LHCN-M2 (cell line): ENCODE data around the genes SMIM6, UNK, EXOC7 and QRICH2.

- RAMPAGE, long total RNA: no peak
Observed at GRCh38 chr17:75638784-75639303, 5.6 kb downstream of the SMIM5 start.

DNA sequence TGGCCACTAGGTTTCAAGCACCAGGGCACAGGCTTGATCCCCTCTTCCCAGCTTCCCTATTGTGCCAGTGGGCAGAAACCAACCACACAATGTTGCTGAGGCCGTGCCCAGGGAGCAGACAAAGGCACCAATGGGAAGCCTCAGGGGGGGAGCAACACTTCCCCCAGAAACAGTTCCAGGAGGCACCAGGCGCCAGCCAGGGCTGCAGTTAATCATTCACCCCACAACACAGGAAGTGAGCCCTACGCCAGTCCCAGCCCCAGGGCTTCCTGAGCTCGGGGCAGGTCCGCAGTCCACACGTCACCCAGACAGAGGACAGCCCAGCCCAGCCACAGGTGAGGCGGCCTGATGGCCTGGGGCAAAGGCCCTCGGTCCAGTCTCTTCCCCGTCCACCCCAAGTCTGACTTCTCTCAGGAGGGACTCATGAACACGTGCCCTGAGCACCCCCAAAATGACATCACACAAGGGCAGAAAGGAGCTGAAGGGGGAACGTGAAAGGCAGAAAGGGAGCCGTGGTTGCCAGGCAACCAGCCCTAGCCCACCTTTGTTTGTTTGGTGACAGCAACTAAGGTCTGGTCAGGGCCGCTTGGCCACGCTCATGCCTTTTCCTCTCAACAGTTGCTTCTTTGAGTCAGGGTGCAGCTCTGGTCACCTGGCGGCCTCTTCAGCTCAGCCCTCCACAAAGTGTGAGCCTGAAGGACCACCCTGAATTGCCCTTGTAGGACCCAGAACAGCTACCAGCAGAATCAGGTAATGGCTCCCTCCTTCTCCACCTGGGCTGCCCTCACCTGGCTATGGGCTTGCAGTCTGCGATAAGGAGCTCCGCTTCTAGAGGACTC lies at the start of gene SMIM6:
TSS of gene SMIM6 (plus strand) at position 215 of the 839 bp plus-strand sequence.
- RAMPAGE, long total RNA: no peak

- RAMPAGE, long total RNA: no peak
Observed at GRCh38 chr17:75706106-75706942, 14.9 kb upstream of the ITGB4 start.

DNA sequence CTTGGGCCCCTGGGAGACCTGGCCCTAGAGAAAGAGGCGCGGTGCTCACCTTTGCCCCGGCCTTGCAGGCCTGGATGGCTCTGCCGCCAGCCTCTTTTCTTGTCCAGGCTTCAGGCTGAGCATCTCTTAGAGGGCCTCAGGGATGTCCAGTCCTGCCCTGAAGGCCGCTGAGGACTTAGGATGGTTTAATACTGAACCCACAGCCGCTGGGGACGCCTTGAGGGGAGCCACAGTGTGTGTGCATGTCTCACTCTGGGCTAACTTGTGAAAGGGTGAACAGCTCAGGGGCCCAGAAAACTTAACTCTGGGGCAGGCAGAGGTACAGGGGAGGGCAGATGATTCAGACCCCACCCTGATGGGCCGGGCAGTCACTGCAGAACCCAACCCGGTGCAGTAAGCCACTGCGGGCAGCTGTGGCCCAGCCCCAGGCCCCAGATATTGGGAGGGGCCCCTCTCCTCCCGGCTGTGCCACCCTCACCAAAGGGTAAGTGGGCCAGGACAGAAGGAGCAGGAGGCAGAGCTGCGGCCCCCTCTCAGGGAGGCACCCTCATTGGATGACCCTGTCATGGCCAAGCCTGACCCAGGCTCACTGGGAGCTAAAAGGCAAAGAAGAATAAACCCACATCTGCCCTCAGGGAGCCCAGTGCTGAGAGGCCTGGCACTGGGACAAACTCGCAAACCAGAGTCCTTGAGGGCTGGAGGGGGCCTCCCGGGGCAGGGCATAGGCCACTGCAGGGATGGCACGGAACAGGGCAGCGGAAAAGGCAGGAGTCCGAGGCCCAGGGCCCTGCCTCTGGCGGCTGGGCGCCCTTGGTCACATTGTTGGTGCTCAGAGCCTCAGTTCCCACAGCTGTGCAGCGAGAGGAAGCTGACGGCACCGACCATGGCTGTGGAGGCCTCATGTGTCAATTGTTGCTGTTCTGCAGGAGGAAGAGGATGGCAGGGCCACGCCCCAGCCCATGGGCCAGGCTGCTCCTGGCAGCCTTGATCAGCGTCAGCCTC lies 2.8 kb downstream of the ITGB4 start:
- RAMPAGE, long total RNA: no peak

- RAMPAGE, long total RNA: no peak
Observed at GRCh38 chr17:75777434-75777610, 2.3 kb downstream of the H3-3B start.

DNA sequence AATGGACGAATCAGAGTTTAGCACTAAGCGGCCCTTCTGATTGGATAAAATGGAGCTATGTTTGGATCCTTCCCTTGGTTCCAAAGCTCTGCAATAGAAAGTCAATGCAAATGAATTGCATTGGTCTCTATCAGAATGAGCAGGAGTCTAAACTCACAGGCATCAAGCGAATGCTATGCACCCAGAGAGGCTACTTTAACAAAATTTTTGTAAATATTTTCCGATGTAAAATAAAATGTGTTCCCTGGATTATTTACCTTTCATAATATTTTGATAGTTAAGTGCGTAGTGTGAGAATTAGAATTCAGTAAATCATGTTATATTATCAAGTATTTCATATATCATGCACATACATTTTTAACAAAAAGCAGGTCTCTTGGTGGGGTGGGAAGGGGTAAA lies 431 bp upstream of the H3-3B start:
- RAMPAGE, long total RNA: no peak

DNA sequence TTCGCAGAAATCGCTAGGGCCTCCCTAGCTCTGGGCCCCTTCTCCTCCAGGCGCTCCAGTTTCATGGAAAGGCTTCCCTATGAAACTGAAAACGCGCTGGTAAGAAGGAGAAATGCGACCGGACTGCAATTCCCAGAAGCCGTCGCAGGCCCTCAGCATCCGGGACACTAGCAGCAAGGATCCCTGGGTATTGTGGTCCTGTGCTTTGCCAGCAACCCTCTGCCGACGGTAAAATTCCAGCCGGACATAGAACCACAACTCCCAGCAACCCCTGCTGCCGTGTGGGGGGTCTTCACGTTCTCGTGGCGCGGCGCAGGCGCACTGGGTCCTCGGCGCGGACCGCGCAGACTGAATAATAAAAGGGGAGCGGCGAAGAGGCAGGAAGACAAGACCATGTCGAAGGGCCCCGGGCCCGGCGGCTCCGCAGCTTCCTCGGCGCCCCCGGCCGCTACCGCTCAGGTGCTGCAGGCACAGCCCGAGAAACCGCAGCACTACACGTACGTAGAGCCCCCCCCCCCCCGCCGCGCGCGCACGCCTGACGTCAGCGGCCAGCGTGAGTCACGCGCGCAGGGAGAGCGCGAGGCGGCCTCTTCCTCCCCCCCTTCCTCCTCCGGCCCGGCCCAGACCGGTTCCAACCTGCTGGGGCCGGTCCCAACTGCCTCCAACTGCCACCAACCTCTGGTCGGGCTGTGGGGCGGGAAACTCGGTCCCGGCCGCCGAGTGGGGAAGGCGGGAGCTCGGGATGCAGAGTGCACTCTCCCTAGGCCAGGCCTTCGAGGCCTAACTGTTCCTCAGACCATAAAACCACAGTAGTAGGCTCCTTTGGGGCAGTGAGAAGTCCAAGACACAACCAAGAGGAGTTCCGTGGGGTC lies at the start of gene UNK:
TSS of gene UNK (plus strand) at position 319 of the 872 bp plus-strand sequence.
- RAMPAGE, long total RNA: start-site peak on the plus strand centred at position 351 of the sequence, 70 bp wide, 24 reads

DNA sequence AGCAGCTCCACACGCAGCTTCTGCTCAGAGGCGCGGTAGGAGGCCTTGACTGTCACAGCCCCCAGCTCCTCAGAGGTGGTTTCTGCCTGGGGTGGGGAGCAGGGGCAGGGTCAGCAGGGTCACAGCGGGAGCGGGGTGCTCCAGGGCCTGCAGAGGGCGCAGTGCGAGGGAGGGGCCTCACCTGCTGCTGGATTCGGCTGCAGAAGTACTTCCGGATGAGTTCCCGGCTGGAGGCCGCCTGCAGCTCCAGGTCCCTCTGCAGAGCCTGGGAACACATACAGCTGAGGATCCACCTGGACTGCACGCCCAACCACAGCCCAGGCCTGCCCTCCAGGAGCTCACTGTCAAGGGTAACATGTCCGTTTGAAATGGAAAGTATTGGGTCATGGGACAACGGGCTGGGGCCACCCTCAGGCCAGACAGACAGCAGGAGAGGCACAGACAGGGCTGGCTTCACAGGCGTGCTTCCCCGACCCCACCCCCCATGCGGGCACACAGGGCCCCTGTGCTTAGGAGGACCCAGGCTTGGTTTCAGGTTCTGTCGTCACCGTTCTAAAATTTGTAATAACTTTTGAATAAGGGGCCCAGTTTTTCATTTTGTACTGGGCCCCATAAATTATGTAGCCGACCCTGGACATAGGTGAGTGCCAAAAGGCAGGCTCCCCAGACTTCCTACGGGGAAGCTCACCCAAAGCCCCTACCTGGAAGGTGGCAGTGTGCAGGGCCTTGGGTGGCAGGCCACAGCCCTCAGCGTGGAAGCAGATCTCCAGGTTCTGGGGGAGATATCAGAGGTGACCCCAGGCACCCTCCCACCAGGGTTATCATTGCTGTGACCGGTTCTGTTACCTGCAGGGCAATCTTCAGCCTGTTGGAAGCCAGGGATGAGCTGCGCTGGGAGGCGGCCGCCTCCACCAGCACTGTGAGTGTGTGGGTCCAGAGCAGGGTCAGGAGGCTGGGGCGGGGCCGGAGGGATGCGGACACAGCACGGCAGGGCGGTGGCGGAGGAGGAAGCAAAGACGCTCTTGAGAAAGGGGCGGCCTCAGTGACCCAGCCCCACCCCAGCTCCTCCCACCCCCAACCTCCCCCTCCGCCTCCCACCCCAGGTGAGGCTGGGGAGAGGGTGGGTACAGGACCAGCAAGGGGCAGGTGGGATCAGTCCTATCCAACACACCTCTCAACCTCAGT lies 13.4 kb downstream of the UNC13D start:
- RAMPAGE, long total RNA: no peak

GRCh38 chr17:75843580-75843949 lies 639 bp downstream of the UNC13D start:
- RAMPAGE, long total RNA: no peak

- RAMPAGE, long total RNA: no peak
Observed at GRCh38 chr17:75854388-75854896, 693 bp downstream of the WBP2 start.

DNA sequence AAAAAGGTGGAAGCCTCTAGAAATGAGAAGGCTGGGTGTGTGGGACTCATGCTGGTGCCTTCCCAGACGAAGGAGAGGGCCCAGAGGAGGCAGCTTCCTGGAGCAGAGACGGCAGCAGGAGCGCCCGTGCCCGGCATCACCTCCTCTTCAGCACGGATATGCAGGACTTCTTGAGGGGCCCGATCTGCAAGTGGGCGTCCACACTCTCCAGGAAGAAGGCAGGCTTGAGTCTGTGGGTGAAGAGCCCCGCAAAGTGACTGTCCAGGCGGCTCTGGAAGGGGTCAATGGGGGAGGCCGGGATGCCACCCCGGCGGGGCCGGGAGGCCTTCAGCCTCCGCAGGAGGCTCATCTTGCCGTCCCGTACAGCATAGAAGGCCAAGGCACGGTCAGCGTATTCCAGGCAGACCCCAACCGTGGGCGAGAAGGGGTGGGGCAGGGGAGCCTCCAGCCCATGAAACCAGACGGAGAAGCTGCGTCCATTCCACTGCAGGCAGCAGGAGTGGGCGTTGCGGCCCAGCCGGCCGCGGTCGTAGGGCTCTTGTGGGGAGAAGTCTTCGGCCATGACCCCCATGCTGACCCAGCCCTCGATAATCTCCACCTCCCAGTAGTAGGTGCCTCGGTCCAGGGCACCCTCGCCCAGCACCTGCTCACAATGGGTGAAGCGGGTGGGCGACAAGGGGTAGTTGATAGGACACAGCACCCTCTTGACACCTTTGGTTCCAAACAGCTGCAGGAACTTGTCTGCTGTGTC lies 3.9 kb downstream of the TRIM47 start:
- RAMPAGE, long total RNA: no peak

DNA sequence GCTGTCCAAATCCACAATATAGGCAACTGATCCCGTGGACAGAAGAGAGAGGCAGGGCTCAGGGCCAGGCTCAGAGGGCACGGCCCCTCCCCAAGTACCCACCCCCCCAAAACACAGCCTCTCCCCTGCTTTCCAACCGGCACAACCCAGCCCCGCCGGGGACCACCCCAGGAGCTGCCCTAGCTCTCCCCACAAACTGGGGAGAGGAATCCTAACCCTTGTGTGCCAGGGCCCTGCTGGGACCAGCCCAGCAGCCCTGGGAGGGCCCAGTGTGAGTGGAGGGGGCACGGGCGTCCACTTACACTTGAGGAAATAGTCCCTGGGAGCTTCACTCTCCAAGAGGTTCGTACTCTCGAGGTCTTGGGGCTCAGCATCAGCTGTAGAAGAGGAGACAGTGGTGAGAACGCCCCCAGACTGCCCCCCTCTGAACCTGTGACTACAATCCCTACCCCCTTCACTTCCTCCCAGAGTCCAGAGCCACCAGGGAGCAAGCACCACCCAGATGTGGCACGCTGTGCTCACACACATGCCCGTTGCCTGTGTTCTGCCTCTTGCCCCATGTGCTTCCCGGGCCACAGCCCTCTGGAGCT lies 3.2 kb downstream of the TRIM47 start:
- RAMPAGE, long total RNA: no peak

- RAMPAGE, long total RNA: no peak
Observed at GRCh38 chr17:75997142-75997697, 3.4 kb upstream of the CDK3 start.

DNA sequence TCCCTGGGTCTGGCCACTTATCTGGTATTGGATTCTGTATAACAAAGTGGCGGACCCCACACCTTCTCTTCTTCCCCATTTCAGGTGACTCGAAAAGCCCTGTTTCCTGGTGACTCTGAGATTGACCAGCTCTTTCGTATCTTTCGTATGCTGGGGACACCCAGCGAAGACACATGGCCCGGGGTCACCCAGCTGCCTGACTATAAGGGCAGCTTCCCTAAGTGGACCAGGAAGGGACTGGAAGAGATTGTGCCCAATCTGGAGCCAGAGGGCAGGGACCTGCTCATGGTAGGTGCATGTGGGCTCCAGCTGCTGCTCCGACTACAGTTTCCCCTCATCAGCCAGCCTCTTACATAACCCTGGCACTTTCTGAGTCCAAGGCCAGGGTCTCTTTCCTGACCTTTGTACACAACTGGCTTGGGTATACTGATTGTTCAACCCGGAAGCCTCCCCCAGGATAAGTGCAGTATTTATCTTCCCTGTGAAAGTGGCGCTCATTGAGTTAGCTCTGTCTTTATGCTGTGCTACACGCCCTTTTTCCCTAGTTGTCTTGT lies 2.5 kb downstream of the CDK3 start:
- RAMPAGE, long total RNA: no peak

DNA sequence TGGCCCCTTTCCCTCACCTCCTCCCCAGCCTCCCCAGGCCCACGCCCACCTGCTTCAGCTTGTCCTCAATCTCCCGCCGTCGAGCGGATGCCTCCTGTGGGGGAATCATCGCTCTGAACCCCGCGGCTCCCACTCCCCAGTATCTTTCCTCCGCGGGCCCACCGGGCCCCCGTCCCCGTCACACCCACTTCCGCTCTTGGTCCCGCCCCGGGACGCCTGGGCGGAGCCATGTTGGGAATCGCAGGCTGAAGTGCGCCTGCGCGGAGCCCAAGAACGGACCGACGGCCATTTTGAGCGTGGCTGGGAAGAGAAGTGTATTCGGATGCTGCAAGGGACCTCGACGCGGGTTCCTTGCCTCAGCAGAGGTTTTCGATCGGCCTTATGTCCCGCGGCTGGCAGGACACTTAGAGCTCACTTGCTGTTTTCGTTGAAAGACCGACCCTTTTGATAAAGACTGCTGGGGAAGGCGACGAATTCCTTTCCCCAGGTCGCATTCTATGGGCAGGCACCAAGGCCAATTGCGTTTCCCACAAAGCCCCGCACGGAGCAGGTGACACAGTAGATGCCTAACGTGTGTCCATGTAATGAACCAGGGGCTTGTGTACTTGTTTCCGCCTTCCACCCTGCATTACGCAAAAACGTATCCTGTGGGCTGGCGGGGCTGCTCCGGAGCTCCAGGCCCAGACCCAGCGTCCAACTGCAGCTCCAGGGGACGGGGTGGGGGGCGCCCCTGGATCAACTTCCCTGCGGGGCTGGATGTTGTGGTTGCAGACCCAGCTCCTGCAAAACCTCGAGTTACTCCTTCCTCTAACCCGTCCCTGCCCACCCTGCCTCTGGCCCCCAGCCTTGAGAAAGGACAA lies at the start of gene EXOC7:
TSS of gene EXOC7 (minus strand) at position 204 of the 860 bp plus-strand sequence.
- RAMPAGE, long total RNA: no peak

DNA sequence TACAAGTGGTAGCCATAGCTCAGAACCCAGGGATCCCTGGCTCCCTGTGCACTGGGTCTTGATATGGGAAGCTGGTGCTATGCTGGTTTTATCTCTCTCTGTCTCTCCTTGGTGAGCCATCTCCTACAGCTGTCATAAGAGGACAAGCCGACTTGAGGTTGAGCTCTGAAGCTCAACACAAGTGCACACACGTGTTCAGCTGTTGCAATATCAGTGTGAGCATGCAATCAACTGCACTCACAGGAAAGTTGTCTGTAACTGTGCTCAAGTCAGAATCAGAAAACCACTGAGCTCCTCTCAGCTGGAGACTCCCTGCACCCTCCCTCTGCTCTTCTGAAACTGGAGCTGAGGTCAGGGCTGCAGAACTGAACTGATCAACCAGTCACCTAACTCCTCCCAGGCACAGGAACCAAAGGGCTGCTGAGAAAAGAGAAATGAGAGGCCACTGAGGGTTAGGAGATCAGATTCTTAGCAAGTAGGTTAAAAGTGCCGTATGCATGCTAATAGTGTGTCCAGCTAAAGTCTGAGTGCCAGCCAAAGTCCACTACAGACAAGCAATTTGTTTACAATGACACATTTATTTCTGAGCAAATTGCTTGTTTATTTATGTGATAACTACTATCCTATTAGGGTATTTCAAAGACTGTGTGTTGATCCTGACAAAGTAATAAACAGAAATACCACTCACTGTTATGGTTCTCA lies 6.2 kb upstream of the RNF157 start:
- RAMPAGE, long total RNA: no peak

- RAMPAGE, long total RNA: no peak
Observed at GRCh38 chr17:76265795-76266905, 1.0 kb downstream of the UBALD2 start.

- RAMPAGE, long total RNA: no peak
Observed at GRCh38 chr17:76308200-76308365, at the start of gene QRICH2. TSS of gene QRICH2 (minus strand) at chr17:76308276.

DNA sequence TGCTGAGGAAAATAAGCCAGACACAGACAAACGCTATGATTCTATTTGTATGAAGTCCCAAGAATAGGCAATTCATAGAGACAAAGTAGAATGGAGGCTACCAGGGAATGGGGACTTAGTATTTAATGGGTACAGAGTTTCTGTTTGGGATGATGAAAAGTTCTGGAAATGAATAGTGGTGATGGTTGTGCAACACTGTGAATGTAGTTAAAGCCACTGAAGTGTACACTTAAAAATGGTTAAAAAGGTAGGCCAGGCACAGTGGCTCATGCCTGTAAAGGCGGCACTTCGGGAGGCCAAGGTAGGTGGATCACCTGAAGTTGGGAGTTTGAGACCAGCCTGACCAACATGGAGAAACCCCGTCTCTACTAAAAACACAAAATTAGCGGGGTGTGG lies 3.2 kb downstream of the PRPSAP1 start:
- RAMPAGE, long total RNA: no peak

GRCh38 chr17:76396334-76396830 lies 12.0 kb downstream of the SPHK1 start:
- RAMPAGE, long total RNA: no peak